Temporal lobe (tissue), 2 donors: Measurements from ENCODE around the genes PDPR and EXOSC6.

GRCh38 chr16:69089475-69089822, 16.0 kb upstream of the HAS3 start:
- RAMPAGE, long total RNA = no peak

DNA sequence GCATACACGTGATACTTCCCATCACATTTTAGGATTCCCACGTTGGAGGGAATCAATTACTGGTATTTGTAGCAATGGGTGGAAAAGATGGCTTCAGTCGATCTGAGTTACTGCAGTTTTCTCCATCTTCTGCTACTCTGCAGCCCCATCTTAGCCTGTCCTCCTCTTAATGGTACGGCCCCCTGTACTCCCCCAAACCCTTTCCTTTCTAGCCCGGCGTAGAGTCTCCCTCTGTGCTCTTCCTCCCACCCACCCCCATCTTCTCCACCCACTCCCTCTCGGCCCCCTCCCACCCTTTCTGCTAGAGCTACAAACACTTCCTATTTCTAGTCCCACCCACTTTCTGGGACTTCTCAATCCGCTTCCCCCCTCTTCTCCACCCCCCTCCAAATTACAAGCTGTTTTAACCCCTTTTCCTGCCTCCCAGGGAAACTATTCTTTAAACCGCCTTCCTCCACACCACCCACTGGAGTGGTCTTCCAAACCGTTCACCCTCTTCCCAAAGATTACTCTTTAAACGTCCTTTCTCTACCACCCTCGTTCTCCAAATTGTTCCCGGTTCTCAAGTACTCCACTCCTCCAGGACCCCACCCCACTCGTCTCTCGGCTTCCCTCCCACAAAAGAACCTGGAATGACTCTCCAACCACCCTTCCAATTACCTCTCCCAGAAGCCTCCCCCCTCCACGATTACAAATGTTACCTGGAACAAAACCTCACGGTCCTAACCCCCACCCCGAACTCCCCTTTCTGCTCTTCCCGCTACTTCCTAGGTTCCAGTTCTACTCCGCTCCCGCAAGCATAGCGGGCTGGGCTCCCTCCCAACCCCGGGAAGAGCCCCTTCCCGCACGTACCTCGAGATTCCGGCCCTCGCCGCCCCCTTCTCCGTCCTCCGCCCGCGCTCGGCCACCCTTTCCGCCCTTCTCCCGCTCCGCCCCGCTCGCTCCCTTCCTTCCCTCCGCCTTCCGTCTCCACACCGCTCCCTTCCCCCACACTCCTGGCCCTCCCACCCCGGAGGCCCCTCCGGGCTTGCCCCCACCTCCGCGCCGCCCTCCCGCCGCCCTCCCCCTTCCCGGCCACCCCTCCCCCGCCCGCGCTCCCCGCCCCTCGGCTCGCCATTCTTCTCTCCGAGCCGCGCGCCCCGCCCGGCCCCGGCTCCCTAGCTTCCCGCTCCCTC, 764 bp downstream of the CHTF8 start:
- RAMPAGE, long total RNA = no peak

DNA sequence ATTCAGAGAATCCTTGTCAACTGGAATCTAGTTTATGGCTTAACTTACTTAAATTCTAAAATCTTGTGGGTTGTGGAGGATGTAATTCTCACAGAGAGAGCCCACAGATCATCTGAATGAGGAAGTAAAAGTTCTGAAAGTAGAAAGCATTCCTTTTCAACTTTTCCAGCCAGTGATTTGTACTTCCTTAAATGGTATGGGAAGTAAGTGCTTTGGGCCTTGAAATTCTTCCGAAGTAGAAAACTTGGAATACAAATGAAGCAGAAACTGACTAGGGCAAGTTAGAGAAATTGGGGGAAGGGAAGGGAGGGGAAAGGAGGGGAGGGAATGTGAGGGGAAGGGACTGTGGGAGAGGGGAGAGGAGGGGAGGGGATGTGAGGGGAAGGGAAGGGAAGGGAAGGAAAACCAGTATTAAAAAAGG, 15.6 kb upstream of the SNTB2 start:
- RAMPAGE, long total RNA = no peak

GRCh38 chr16:69367971-69368881, 16.6 kb upstream of the TMED6 start:
- RAMPAGE, long total RNA = no peak

GRCh38 chr16:69384867-69385305, 921 bp downstream of the TERF2 start:
- RAMPAGE, long total RNA = no peak

GRCh38 chr16:69838932-69839679, 77.0 kb downstream of the WWP2 start:
- RAMPAGE, long total RNA = no peak

DNA sequence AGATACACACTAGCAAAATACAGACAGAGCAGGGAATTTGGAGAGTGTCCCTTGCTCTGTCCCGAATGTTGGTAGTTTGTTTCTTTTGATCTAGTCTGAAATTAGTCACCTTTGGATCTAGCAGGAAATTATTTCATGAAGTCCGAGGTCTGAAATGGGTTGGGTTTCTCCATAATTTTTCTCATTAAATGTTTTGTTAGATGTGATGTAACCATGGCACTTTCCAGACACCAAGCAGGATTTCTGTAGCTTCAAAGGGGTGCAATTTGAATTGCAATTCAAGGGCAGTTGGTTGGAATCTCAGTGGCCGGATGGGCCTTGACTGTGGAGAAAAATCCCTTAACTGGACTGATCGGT, 78.5 kb downstream of the WWP2 start:
- RAMPAGE, long total RNA = no peak

DNA sequence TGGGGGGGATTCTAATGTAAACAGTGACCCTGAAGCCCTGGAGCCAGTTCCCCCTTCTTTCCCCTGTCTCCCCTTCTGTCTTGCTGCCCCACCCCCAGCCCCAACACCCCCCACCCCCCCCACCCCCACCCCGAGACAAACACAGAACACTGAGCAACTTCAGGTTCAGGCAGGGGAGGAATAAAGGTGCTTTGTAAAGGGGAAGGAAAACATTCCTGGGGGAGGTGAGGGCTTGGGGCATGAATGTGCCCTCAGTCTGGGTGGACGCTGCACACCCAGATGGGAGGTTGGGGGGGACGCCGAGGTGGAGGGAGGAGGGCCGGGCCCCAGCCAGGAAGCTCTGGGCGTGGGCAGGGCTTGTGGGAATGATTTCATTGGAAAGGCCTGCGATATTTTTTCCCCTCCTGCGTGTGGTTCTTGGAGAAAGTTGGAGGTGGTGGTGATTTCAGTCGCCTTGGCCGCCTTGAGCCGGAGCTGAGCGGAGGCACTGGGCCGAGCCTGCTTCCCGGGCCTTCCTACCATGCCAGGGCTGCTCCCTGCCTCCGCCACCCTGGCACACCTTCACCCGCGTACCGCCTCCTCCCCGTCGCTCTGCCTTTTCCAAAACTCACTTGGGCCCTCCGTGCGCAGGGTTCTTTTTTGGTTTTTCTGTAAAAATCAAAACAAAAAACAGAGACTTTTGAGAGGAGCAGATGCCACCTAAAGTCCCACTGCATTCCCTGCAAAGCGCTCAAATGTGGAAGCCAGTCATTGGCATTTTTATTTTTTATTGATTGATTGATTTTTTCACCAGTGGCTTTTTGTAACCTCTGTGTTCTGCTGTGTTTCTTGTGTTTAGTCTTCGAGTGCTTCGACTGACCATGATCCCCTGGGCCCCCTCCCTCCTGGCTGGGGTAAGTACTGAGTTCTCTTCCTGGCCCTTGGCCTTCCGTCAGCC, 26.3 kb upstream of the CLEC18A start:
- RAMPAGE, long total RNA = no peak

DNA sequence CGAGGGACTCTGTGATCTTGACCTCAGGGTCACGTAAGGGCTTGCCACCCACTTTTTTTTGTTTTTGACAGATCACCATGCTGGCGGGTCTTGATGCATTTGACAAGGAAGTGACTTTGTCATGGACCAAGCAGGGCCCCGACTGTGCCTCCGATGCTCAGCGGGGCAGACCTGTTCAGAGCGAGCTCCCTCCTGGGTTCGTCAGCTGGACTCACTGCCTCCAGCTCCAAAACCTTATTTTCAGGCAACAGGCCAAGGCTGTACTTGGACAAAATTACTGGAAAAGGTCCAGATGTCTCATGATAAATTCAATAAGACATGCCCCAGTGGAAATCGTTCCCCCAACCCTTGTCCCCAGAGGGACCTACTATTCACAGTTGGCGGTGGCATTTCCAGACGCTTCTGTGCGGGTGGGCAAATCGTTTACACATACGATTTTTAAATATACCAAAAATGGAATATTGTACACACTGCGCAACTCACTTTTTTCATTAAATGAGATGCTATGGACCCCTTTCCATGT, 8.9 kb upstream of the CLEC18A start:
- RAMPAGE, long total RNA = no peak

GRCh38 chr16:70113782-70115164, at the start of gene PDPR:
TSS of gene PDPR (plus strand) at chr16:70114332.
- RAMPAGE, long total RNA = no peak

DNA sequence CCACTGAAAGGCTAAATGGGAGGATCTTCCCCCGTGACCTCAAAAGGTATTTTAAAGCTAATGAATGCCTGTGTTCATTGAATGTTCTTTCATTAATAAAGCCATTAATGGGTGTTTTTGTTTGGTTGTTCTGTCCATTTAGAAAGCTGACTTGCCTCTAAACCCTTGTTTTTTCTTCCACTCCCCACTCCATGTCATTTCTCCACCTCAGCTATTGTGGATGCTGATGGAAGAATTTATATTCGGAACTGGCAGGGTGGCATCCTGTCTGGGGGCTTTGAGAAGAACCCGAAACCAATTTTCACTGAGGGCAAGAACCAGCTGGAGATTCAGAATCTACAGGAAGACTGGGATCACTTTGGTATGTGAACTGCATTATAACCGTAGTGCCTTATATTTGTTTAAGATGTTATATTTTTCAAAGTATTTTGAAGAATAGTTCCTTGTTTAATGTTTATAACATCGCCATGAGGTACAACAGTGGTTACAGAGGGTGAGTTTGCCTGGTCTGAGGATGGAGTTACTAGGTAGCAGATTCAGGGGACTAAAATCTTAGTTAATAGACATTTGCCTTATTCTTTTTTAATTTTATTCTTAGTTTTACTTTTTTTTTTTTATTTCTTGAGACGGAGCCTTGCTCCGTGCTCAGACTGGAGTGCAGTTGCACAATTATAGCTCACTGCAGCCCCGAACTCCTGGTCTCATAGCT, 18.0 kb downstream of the PDPR start:
- RAMPAGE, long total RNA = no peak

DNA sequence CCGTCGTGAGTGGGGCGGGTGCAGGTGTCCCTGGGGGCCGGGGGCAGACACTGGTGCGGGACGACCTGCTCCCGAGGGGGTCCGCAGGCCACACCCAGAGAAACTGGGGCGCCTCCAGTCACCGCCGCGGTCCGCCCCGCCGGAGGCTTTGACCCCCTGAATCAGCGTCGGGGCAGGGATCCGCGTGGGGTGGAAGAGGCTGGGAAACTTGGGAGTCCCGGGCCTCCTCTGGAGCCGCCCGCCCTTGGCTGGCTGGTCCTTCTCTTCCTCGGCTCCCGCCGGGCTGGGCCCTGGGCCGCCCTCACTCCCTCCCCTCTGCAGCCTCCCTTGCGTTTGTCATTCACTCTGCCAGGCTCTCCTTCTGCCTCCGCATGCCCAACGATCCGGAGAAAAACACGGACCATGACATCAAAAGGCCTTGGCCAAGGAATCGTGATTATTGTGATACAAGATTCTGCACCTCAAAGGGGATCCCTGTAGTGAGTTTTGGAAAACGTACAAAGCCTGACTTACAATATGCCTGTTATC, 15.0 kb downstream of the CLEC18C start:
- RAMPAGE, long total RNA = no peak

GRCh38 chr16:70250811-70251032, 1.0 kb downstream of the EXOSC6 start:
- RAMPAGE, long total RNA = no peak

- RAMPAGE, long total RNA = no peak
Measured at GRCh38 chr16:70251836-70252286, at the start of gene EXOSC6. TSS of gene EXOSC6 (minus strand) at chr16:70251940.

- RAMPAGE, long total RNA = no peak
Measured at GRCh38 chr16:70467966-70468322, 13.5 kb downstream of the FCSK start.

DNA sequence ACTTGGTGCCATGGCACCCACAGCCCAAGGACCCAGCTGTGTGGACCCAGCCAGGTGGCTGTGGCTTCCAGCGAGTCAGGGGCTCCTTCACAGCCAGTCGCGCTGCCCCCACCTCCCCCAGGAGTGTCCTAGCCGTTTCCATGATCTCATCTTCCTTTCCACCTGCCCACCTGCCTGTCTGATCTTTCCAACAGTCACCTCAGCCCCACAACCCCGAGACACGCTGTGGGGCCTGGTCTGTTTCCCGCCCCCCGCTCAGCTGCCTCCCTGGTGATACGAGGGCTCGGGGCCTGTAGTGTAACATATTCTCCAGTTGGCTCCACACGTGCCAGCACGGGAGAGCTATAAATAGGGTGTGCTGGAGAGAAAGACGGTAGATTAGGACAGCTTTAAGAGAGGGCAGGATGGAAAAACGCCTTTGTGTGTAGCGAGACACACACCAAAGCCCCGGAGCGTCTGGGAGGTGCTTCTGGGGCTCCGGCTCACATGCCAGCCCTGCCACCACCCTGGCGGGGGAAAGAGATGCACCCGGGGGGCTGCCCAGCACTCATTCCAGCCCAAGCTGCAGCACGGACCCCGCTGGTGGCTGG, 7.3 kb upstream of the MTSS2 start:
- RAMPAGE, long total RNA = no peak

GRCh38 chr16:70698563-70699313, 12.9 kb upstream of the MTSS2 start:
- RAMPAGE, long total RNA = no peak

DNA sequence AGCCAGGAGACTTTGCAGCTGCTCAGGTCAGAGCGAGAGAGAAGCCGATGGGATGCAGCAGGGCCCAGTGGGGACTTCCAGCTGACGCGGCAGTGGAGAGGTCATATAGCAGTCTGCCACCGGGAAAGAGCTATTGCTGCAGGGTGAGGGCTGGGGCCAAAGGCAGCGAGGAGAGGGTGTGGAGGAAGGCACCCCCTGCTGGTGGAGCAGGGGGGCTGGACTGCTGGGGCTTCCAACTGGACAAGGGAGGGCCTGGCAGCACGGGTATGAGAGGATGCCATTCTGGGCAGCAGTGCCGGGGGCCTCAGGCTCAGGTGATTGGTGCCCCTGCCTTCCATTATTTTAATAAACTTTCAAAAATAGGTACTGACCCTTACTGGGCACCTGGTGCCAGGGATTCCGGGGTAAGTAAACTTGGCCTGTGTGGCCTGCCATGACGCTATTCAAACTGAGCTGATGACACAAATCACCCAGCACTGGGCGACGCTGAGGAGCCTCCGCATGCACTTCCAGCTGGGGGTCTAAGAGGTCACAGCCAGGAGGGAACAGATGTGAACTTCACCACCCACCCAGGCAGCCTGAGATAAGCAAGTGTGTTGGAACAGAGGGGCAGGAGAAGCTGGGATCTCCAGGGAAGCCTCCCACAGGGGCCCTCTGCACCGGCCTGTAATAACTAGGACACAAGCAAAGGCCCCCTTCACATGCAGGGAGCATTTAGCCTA, 52.7 kb upstream of the MTSS2 start:
- RAMPAGE, long total RNA = no peak

- RAMPAGE, long total RNA = no peak
Measured at GRCh38 chr16:71670372-71671052, 44.5 kb downstream of the MARVELD3 start.

DNA sequence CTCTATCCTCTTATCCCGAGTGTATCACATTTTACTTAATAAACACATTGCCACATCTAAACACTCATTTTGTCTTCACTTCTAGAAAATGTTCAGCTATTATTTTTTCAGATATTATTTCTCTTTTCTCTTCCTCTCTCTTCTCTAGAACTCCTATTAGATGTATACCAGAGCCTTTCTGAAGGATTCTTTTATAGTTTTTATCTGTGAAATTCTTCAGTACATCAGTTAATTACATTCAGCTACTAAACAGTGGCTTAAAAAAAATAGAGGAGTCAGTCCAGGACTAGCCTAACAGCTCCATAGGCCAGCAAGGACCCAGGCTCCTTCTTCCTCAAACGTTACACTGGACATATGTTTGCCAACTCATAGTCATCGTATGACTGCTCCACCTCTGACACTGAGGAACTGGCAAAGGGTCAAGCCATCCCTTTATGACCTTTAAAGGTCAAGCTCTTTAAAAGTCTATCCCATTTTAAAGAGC, 36.8 kb downstream of the PHLPP2 start:
- RAMPAGE, long total RNA = no peak